Airway epithelial cell (primary cell): ENCODE data around the genes NDUFB4, RABL3, ARGFX, GOLGB1 and IQCB1.

DNA sequence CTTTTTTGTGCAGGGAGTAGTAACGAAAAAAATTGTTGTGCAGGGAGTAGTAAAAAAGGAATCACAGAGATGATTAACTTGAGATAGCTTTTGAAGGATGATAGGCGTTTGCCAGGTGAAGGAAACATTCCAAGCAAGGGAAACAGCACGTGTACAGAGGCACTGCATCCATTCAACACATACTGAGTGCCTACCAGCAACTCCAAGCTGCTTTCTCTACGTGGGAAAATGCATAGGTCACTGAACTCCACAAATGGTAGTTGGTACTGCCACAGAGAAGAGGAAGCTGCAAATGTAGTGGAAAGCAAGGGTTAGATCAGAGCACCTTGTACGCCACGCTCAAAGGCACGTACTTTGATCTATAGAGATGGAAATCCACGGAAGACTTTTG, 1.1 kb downstream of the LRRC58 start:
- RAMPAGE, long total RNA = no peak

- RAMPAGE, long total RNA = no peak
Observed at GRCh38 chr3:120431974-120432634, 18.7 kb downstream of the FSTL1 start.

DNA sequence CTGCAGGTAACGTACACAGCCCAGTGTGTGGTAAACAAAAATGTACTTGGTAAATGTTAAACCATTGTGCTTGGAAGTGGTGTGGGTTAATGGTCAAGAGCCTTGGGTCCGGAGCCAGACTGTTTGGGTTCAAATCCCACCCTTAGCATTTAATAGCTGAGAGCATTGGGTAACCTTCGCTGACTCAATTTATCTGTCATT, 1.6 kb downstream of the FSTL1 start:
- RAMPAGE, long total RNA = no peak

DNA sequence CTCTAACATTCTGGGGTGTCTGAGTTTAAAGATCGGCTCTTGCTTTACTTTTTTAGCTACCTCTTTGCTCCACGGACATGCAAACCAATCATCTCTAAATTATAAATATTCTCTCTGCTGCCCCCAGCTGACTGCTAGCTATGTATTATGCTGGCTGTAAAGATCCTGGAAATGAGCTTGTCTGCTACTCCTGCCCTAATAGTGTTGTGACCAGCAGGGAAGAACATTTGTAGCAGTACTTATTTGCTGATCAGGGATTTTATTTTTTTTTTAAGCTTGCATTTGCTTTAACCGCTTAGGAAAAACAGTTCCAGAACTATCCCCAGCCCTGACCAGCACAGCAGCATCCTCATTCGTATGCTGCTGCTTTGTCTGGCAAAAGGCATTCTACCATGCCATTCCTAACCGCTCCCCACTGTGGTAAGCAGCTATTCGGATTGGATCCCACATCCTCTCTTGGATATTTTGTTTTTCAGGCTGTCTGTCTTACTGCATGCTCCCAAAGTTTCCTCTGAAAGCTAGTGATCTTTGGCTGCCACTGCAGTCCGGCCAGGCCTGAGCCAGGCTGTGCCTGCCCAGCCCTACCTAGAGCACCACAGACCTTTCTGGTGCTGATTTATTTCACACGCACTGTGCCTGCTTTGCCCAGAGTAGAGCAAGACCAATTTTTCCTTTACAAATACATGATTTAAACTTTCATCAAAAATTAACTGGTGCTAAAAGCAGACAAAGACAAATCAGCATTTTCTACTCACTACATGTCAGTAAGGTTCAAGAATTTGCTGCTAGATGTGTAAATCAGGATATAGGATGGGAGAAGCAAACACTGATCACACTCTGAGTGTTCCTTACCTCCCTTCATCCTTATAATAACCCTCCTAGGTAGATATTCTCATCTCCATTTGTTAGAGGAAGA, 28.1 kb upstream of the NDUFB4 start:
- RAMPAGE, long total RNA = no peak

DNA sequence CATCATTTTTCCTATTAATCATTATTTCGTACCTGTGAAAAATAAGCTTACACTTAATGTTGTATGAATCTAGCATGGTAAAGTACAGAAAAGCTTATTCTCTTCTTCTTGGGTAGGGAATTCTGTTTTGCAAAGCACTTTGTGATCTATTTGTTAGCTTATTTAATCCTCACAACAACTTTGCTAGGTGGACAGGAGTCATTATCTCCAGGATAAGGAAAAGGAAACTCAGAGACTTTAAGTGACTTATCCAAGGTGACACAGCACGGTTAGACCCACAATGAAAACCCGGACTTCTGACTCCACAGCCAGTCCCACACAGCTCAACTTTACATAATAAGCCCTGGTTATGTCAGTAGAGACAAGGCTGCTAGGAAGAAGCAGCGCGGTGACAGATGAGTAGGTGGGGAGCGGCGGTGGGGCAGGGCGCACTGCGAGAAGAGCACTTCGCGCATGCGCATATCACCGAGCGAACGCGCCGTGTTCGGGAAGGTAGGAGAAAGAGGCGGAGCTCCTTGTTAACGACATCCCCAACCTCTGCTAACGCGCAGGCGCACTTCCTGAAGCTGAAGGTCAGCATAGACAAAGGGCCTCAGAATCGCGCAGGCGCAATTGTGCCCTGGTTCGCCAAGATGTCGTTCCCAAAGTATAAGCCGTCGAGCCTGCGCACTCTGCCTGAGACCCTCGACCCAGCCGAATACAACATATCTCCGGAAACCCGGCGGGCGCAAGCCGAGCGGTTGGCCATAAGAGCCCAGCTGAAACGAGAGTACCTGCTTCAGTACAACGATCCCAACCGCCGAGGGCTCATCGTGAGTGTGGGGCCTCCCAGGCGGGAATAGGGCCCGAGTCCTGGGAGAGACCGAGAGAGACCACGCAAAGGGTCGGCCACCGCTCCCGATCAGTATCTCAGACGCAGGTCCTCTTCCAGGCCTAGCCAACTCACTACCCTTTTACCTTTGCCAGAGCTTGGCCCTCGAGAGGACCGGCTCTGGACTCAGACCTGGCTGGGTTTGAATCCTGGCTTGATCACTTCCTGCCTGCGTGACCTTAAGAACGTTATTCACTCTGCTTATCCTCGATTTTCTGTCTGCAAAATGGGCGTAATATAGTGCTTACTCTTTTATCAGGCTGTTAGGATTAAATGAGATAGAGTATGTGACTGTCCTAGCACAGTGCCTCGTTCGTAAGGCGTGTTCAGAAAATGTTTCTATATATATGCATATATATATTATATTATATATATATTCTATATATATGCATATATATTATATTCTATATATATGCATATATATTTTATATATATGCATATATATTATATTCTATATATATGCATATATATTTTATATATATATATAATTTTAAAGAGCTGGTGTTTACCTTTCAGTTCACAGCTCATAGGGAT, at the start of gene NDUFB4:
Gene NDUFB4, plus strand, starts transcription at position 609 of the 1,405 bp plus-strand sequence.
- RAMPAGE, long total RNA = start-site peak on the plus strand centred at position 588 of the sequence, 80 bp wide, 2,988 and 387 reads in 2 replicates

GRCh38 chr3:120678112-120679072, 3.6 kb downstream of the HGD start:
- RAMPAGE, long total RNA = no peak

- RAMPAGE, long total RNA = no peak
Observed at GRCh38 chr3:120688079-120688548, 6.1 kb upstream of the HGD start.

GRCh38 chr3:120741940-120742898, at the start of gene RABL3:
TSS of gene RABL3 (minus strand) at chr3:120742516.
- RAMPAGE, long total RNA = start-site peak on the minus strand at chr3:120742513-120742519, 160 and 93 reads in 2 replicates

GRCh38 chr3:120780834-120781603, 38.5 kb downstream of the GTF2E1 start:
- RAMPAGE, long total RNA = no peak

GRCh38 chr3:121567683-121568139, at the start of gene ARGFX:
TSS of gene ARGFX (plus strand) at chr3:121567949.
- RAMPAGE, long total RNA = no peak

DNA sequence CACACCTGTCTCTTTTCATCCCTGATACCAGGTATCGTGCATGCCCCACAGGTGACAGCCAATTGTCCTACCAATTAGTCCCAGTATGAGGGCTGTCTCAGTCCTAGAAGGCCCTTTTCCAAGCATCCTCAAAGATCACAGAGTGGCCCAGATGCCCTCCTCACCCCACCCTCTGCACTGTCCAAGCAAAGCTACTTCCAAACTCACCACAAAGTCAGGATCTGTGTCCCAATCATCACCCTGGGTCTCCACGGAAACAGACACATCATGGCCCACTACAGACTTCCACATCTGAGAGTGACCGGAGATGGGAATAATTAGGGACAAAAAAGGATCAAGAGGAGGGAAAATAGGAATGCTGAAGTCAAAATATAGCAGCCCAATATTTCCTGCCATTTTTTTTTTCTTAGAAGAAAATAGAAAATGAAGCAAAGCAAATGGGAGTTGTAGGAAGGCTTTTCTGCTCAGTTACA, 2.6 kb downstream of the HCLS1 start:
- RAMPAGE, long total RNA = no peak

DNA sequence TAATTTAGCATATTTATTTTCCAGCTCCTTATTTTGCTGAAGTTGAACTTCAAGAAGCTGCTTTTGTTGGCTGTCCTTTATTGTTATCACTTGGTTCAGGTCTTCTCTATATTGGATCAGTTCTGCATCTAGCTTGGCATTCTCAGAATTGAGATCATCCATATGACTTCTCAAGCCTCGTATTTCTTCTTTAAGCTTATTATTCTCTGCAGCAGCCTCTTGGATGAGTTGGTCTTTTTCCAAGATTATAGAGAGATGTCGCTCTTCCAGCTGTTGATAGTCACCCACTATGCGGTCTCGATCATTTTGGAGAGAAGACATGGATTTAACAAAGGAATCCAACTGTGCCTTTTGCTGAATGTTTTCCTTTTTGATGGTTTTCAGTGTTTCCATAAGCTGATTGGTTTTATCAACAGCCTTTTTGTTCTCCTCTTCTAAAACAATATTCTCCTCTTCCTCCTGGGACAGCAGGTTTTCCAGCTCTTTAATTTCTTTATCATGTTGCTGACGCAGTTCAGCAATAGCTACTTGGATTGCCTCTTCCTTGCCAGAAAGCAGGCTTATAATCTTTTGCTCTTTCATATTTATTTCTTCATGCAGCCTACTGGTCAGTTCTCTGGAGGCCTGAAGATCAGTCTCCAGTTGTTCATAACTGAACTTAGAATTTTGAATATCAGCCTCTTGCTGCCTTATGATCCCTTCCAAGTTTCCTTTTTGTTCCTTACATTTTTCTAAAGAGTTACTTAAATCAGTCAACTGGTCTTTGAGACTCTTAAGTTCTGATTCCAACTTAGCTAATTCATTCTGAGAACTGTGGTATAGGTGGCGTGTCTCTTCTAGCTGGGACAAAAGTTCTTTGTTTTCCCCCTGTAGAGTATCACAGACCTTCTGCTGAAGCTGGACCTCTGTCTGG, 31.2 kb upstream of the HCLS1 start:
- RAMPAGE, long total RNA = no peak

DNA sequence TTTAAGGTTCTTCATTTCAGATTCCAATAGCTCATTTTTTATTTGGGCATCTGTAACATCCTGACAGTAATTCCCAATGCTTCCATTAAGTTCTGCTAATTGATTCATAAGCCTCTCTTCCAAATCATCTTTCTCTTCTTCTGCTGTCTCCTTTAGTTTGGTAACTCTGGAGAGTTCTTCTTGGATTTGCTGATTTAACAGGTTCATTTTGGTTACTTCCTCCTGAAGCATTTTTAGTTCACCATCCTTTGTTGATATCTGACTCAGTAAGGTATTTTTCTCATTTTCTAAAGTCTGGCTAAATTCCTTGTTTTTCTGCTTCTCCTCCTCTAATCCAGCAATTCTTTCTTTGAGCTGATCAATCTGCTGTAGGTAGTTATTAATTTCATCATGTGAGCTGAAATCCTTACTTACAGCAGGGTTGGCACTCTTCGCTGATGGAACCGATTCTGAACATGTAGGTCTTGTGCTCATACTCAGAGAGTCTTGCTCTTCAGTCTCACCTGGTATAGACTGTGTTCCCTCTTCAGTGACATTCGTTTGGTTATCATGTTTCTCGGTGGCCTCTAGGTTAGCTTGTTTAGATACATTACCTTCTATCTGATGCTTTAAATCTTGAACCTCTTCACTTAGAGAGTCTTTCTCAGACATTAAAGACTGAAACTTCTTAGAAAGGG, 34.1 kb upstream of the HCLS1 start:
- RAMPAGE, long total RNA = no peak

- RAMPAGE, long total RNA = no peak
Observed at GRCh38 chr3:121697206-121698500, 37.0 kb upstream of the HCLS1 start.

GRCh38 chr3:121748757-121749785, at the start of gene GOLGB1:
TSS of gene GOLGB1 (minus strand) at chr3:121749741.
- RAMPAGE, long total RNA = start-site peak on the minus strand at chr3:121749648-121749733, 719 and 139 reads in 2 replicates

GRCh38 chr3:121834672-121835474, at the start of gene IQCB1:
TSS of gene IQCB1 (minus strand) at chr3:121835060.
- RAMPAGE, long total RNA = start-site peak on the plus strand at chr3:121835187-121835234, 169 and 40 reads in 2 replicates

GRCh38 chr3:122020831-122021401, 1.1 kb downstream of the ILDR1 start:
- RAMPAGE, long total RNA = no peak

DNA sequence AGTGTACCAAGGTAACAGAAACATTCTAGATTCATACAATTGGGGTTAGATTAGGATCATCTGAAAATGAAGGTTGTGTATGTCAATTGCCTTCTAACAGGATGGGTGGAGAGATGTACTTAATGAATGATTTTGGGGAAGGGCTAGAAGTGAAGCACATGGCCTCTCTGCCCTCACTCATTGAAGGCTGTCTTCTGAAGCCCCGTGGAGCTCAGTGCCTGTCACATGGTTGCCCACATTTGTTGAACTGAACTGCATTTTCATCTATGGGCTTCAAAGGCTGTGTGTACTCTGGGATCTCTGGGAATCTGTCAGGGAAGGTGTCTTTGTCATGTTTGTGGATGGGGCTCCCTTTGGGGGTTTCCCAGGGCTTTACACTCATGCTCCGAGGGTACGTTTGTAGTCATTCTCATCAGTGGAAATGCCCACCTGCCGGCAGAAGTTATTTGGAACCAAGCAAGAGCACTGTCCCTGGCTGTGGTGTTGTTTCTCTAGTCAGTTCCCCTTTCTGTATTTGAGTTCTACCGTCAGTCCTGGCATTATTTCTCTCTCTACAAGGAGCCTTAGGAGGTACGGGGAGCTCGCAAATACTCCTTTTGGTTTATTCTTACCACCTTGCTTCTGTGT, 22.3 kb downstream of the CD86 start:
- RAMPAGE, long total RNA = no peak

DNA sequence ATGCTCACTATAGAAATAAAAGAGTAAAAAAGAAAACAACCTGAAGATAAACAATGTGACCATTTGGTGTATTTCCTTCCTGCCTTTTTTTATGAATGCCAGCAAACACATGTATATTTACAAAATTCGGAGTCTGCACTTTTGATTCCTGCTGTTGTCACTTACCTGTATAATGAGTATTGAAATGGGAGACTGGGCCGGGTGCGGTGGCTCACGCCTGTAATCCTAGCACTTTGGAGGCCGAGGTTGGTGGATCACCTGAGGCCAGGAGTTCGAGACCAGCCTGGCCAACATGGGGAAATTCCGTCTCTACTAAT, 856 bp downstream of the DTX3L start:
- RAMPAGE, long total RNA = no peak

- RAMPAGE, long total RNA = no peak
Observed at GRCh38 chr3:123085364-123085958, 18.6 kb downstream of the PDIA5 start.